ENCODE data around the genes CCDC96 and PSAPL1.

- RRBS = no CpG with 5 or more reads among the region's 9 CpGs
These were observed 38.5 kb downstream of the CCDC96 start for GRCh38 chr4:7004148-7004848.

GRCh38 chr4:7024862-7025314 is 17.9 kb downstream of the CCDC96 start:
- RRBS = 80% methylated on average over 2 of the region's 19 CpGs

DNA sequence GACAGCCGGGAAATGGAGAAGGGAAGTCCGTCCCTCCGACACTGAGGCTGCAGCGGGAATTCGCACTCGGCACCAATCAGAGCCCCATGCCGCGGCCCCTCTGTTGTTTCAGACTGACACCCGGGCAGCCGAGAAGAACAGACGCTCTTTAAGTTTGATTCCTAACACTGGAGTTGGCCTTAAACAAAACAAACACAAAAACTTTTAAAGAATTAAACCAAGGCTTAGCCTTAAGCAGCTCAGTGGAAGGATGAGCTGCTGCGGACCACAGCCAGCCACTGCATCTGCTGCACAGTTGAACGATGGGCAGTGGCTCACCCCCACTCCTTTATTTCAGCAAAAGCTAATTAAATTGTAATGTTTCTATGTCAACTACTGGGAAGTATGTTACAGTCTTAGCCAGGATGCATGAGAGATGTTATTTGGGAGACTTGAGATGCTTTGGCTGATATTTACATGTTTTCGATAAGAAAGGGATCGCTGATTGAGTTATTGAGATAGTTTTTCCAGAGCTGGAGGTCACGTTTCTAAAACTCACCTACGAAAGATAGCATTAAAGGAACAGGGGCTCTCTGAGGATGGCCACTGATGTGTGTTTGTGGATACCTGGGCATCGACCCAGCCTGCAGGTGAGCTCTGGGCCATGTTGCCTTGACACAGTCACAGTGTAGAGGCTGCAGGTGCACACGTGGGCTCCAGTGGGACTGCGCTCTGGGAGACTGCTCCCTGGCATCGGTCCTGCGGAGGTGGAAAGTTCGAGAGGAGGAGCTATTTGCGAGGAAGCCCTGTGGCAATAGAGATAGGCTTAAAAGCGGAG is 12.2 kb downstream of the CCDC96 start:
- RRBS = 100% methylated on average over 3 of the region's 25 CpGs

DNA sequence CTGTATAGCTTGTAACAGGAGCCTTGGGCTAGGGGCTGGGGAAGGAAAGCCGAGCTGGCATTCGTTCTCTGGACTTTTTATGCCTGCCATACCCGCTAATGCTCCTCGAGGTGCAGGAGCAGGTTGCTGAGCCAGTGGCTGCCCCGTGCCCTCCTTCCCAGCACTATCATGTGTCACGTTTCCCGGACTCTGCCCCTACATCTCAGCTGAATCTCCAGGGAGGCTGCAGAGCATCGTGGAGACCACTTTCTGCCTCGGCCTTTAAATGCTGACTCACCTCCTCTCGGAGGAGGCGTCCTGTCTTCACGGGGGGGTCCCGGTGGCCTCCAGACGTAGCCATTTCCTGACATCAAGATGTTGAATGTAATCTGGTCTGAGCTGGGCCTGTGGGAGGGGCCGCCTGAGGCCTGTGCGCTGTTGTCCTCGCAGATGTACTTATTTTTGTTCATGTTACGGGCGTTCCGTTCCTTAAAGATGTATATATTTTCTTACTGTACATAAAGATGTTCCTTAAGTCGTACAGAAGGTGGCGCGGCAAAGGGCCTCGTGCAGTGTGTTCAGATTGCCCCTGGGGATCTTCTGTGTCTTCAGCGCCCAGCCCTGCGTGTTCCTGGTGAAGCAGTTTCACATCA is 10.8 kb downstream of the CCDC96 start:
- RRBS = no CpG with 5 or more reads among the region's 26 CpGs

GRCh38 chr4:7042208-7043148 is at the start of gene CCDC96:
CCDC96 (minus strand) TSS chr4:7043001.
- RRBS = 3% methylated on average over 30 of the region's 90 CpGs

DNA sequence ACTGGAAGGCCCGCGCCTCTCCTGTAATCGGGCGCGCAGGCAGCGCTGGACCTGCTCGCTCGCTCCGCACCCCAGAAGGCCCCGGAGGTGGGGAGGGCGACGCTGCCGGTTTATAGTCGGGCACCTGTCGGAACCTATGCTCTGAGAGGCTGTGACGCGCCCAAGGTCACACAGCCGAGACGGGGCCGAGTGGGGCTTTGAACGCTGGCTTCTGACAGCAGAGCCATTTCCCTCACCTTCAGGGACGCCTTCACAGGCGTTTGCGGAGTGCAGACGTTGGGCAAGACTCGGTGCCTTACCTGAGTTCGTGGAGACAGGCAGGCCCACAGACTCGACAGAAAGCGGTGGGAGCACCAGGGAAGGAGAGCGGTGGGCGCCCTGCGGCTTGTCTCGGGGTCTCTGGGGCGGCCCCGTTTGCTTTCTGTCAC is 729 bp downstream of the TADA2B start:
- RRBS = under 1% methylated on average over 6 of the region's 35 CpGs

GRCh38 chr4:7101971-7102329 is 34.1 kb upstream of the GRPEL1 start:
- RRBS = no CpG with 5 or more reads among the region's 15 CpGs

- RRBS = no CpG with 5 or more reads among the region's 14 CpGs
These were observed 64.5 kb downstream of the SORCS2 start for GRCh38 chr4:7256754-7257308.

DNA sequence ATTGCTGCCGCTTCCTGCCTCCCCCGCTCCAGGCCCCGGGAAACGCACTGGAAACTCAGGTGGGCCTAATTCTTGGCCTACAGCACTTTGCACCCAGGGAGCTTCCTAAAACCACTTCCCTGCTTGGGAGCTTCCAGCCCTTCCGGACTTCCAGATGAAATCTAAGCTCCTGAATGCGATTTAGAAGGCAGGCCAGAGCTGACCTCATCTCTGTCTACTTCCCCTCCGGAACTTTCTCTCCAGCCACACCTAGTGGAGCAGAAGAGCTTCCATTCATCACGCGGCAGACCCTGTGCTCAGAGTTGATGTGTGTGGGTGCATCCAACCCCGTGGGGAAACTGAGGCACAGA is 84.2 kb downstream of the SORCS2 start:
- RRBS = 20% methylated on average over 5 of the region's 10 CpGs

DNA sequence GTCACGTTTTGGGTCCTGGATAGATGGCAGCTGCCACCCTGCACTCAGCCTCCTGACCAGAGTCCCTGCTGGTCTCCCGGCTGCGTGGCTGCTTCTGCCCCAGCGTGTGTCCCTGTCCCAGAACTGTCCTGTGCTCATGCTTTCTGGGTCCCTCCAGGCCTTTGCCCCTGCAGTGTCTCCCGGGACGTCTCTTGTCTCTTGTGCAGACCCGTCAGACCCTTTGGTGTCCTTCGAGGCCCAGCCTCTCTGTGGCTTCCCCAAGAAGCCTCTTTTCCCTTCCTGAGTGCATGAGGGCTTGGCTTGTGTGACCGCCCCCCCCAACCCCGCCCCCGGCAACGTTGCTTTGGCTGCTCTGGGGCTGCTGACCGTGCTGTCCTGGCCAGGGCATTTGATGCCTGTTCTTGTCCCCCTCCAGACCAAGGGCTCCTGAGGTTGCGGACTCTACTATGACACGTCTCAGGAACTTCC is 107.2 kb downstream of the PSAPL1 start:
- RRBS = 71% methylated on average over 4 of the region's 15 CpGs

DNA sequence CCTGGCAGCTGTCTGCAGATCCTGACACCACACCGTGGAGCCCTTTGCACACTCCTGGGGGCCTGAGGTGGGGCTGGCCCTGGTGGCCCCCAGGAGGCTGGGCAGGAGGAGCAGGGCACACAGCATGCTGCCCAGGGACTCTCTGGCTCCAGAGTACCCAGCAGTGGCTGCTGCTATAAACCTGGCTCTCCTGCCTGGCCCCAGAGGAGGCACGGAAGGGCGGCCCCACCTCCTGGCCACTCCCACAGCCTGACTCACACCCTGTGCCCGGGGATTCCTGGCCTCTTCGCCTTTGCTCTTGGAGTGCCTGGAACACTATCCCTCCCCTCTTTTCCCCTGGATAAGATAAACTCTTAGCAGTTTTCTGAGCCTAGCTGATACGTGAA is at the start of gene PSAPL1:
PSAPL1 (minus strand) TSS at position 177 of the 386 bp plus-strand sequence.
- RRBS = no CpG with 5 or more reads among the region's 6 CpGs

GRCh38 chr4:7582344-7582802 is 147.6 kb upstream of the PSAPL1 start:
- RRBS = no CpG with 5 or more reads among the region's 13 CpGs

DNA sequence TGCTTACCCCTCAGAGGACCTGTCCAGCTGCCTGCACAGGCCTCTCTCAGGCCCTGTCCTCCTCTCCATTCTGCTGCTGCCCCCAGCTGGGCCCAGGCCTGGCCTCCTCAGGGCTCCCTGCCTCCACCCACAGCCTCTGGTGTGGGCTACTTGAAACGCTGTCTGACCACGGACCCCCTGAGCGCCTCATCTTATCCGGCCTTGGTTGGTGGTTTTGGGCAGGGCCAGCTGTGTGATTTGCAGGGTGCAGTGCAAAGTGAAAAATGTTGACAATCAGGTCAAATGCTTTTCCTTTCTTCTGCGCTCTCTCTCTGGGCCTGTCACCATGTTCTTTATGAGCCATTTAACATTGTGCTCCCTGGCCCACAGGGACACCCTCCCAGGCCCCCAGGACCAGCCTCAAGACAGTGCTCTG is 217.9 kb upstream of the PSAPL1 start:
- RRBS = no CpG with 5 or more reads among the region's 5 CpGs

DNA sequence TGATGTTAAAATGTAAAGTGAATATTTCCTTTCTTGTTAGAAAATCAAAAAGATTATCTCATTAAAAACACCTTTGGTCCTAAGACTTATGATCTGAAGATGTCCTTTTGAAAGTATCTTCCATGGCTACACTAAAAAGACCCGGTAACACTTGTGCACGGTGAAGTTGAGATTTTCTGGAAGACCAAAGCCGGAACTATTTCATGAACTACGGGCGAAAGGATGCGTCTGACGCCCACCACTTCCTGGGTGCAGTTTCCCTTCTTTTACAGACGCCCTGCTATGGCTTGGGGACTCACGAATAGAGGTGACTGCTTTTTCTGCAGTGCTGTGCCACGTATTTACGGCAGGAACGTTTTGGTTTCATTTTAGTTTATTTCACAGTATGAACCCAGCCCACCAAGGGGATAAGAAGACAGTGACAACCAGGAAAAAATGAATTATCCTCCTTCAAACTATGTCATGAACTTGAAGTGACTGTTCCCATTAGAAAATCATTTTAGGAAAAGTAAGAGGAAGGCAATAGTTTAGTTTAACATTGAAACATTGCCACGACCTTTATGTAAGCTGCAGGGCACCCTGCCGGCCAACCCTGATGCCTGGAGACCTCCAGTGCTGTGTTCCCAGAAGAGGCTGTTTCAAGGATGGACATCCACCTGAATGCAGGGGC is 180.4 kb downstream of the AFAP1 start:
- RRBS = no CpG with 5 or more reads among the region's 14 CpGs

- RRBS = no CpG with 5 or more reads among the region's 16 CpGs
These were observed 162.5 kb downstream of the AFAP1 start for GRCh38 chr4:7777024-7777668.

DNA sequence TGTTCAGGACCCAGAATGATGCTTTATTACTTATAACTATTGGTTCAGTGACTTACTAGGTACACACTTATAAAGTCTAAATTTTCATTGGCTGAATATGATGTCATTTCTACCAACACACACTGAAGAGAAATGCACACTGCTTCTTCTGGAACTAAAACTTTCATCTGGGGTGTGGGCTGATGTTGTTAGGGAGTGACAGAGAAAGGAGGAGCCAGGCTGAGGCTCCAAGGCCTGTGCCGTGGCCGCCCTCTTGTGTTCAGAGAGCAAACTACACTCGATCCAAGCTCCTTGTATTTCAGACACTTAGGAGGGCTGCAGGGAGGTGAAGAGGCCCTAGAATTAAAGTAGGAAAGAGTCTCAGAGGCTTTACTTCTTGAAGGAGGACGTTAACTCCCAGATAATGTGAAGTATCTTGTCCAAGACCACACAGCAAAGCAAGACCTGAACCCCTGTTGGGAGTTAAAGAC is 137.6 kb downstream of the AFAP1 start:
- RRBS = no CpG with 5 or more reads among the region's 4 CpGs

- RRBS = no CpG with 5 or more reads among the region's 2 CpGs
These were observed 122.0 kb downstream of the AFAP1 start for GRCh38 chr4:7817614-7818017.

DNA sequence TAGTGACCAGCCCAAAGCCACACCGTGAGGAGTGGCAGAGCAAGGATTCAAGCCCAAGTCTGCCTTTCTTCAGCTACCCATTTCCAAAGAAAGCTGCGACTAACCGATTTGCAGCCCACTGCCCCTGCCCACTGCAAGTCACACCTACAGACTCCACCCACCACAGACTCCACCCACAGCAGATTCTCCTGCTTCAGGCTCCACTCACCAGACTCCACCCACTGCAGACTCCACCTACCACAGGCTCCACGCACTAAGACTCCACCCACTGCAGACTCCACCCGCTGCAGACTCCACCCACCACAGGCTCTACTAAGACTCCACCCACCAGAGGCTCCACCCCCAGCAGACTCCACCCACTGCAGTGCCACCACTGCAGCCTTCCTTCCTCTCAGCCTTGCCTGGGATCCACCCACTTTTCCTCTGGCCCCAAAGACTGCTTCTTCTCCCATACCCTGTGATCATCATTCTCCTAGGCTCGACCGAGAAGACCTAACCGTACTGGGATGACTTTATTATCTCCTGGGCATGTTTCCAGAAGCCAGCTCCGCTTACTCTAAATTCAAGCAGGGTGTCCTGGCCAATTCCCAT is 41.3 kb downstream of the ABLIM2 start:
- RRBS = no CpG with 5 or more reads among the region's 9 CpGs

GRCh38 chr4:8123062-8124062 is 35.3 kb downstream of the ABLIM2 start:
- RRBS = 54% methylated on average over 3 of the region's 17 CpGs

DNA sequence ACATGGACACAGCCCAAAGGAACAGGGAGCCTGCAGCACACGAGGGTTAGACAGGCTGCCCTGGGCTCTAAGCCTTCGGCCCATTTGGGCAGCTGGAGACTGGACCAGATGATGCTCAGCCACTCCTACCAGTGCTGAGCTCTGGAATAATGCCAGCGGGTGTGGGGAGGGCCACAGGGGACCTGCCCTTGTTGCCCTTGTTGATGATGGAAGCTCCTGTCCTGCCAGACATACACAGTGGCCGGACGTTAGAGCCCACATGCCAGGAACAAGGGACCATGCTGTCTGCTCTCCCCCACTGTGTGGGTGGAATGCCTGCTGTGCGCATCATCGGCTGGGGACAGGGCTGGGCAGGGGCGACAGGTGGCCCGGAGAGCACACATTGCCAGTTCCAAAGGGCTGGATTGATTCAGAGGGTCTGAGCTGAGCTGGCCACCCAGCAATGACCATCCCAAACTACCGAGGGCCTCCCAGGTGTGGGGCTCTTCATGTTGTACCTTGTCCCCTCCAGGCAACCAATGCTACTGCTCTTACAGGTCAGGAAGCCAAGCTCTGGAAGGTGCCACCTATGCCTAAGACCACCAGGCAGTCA is 2.0 kb downstream of the ABLIM2 start:
- RRBS = no CpG with 5 or more reads among the region's 10 CpGs

All from pericardium (tissue), 1 donor.